CD14-positive monocyte (primary cell): ENCODE measurements around the genes PWP1 and TMEM119.

DNA sequence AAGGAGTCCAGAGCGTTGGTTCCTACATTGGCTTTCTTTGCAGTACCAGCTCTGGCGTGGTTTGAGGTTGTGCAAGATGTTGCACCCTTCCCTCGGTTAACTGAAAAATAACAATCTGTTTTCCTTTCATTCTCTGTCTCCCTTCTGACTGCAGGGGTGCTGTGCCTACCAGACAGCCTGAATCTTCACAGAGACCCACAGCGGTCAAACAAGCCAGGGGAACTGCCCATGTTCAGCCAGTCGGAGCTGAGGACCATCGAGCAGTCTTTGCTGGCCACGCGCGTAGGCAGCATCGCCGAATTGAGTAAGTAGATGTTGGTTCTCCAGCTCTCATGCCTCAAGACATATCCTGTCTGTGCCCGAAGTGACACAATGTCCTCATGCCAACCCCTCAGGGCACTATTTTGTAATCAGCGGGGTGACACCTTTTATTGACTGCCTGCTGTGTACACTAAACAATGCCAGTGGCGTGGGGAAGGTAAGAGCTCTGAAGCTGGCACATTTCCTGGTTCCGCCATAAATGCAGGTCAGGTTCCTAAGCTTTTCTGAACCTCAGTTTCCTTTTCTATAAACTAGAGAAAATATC lies 165.2 kb upstream of the PWP1 start:
- CAGE, long polyA plus RNA: no peak

DNA sequence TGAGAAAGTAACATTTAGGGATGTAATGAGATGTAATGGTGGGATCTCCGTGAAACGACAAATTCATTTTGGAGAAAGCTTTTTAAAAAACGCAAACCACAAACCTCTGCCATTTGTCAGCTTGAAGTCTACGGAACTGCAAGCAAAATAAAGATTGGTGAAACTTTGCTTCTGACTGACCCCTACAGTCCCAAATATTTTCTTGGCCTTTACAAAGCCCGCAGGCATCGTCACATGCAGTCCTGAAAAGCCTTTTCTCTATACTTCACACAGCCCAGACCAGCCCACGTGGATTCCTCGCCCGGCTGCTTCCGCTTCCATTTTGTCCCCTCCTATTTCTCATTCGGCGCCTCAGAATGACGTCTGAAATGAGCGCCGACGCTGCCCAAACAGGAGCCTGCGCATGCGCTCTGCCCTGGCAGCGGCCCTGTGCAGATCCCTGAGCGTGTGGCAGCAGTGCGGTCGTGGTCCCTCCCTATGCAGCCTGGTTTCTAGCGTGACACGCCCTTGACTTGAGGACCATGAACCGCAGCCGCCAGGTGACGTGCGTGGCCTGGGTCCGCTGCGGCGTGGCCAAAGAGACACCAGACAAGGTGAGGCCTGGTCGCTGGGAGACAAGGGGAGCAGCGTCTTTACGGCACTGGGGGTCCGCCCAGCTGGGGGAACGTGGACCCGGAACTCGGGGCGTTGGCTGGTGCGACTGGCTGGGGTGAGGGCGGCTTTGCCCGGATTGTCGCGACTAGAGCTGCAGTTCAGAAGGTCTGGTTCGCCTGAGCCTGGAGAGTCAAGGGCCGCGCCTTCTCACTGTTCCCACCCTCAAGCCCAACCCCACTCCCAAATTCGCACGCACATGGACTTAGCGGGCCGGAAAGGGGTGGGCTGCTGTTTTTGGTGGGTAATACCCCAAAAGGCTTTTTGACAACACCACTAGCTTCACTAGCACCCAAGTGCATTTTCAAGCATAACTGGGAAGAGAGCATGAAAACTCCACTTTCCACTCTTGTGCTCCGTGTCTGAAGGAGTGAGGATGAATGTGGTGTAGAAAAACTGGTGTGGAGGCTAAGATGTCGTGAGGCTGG lies at the start of gene PWP1:
Gene PWP1, plus strand, starts transcription at position 421 of the 1,079 bp plus-strand sequence.
- CAGE, long polyA plus RNA: start-site peak on the plus strand centred at position 413 of the sequence, 46 bp wide, 148 and 421 reads in 2 replicates

- CAGE, long polyA plus RNA: no peak
Observed at GRCh38 chr12:107736795-107737462, 24.0 kb downstream of the PRDM4 start.

DNA sequence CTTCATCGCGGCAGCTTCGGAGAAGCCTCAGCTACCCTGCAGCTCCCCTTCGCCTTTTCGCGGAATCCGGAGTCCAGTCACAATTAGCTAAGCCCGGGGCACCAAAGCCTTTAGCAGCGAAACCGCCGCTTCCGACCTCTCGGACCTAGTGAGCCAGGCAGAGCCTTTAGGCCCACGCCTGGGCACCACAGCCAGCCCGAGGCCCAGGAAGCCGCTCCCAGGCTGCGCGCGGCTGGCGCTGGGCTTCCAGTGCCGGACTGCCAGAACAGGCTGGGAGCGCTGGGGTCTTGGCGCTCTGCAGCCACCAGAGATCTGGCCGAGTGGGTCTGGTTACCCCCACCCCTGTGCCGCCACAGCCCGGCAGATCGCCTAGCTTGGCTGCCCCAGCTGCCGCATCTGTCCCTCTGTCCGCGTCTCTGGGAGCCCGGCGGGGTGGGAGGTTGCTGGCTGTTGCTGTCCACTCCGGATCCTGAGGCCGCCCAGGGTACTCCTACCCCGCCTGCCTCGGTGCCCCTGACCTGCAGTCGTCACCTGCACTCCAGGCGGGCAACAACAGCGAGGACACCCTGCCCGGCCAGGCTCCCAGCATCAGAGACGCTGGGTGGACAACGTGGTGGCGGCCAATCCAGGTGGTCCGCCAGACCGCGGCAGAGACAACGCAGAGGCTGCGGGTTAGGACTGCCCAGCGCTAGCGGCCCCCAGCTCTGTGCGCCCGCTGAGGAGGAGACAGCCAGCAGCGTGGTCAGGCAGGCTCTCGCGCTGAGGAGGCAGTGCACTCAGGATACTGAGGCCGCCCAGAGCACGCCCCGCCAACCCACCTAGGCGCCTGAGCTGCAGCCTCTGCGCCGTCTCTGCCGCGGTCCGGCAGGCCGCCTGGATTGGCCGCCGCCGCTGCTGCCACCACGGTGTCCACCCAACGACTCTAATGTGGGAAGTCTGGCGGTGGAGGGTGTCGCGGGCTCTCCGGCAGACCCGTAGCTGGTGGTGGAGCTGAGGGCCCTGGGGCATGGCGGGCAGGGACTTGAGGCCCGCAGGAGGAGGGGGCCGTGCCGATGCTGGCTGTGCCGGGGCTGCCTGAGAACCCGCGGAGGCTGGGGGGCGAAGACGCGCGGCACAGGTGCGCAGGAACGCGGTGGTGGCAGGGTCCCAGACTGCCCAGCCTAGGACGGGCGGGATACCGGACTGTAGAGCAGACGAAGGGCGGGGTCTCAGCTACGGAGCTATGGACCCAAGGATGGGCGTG lies 69.6 kb downstream of the ASCL4 start:
- CAGE, long polyA plus RNA: no peak

DNA sequence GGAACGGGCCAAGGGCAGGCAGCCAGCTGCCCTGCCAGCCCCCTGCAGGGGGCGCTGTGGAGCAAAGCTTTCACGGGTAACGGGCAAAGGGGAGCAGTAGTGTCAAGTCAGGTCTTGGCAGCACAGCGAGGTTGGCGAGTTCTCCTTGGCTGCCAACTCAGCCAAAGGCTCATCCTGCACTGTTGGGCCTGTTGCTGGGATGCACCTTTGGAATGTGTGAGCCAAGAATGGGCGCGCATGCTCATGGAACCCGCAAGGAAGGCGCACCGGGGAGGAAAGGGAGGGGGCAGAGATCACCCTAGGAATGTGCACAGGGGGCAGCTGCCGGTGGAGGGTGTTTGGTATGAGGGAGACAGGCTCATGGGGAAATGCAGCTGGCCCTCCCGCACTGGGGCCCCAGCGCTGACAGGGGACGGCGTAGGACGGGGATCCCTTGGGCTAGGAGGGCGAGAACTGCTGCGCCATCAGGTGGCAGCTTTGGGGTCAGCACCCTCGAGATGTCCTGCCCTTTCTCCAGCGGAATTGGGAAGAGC lies 138.0 kb downstream of the ASCL4 start:
- CAGE, long polyA plus RNA: no peak

DNA sequence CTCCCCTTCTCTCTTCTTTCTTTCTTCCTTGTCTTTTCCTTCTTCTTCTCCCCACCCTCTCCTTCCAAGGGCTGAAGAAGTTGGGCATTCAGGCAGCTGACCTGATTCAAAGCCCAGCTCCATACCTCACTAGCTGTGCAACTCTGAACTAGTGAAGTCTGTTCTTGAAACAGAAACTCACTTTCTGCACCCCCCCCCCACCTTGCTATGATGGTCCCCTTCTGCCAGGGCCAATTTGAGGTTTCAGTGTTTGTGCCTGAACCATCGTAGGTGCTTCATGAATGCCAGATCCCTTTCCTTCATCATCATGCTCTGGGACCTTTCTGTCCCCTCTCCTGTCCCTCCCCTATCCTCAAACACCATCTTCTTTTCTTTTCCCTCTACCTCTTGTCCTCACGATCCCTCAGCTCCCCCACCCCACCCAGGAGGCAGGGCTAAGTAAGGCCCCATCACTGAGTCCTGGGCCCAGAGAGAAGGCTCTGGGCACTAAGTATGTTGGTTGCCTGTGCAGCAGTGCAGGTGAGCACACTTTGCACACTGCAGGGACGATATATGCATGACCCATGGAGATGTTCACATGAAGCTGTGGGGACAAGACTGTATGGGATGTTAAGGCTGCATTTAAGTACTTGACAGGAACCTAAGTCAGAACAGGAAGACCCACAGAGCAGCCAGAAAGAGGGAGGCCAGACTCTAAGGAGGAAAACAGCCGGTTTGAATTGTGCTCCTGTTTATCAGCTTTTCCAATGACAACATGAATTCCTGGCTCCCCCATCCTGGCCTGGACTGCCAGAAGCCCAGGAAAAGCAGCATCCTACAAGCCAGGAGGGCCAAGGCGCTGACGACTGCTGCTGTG lies 50.1 kb downstream of the CMKLR1 start:
- CAGE, long polyA plus RNA: no peak

- CAGE, long polyA plus RNA: no peak
Observed at GRCh38 chr12:108315908-108316473, 23.1 kb downstream of the CMKLR1 start.

DNA sequence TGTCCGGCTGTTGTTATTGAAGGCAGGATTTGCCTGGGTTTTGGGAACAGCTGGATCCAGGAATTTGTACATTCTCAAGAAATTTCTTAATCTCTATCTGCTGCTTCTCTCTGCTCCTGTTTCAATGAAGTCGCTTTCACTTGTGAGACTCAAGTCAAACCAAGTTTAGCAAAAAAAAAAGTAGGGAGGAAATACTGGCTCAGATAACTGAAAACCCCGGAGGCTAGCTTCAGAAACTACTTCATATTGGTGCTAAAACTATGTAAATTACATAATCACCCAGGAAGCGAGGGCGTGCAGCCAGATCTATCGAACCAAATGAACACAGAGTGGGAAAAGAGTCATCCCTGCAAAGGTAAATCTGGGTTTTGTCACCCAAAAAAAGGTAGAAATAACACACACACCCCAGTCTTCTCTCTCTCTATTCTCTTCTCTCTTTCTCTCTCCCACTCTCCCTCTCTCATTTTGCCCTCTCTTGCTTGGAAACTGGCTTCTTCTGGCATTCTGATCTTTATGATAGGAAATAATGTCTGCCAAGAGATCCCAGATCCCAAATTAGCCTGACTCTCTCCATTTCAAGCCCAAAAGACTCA lies 68.2 kb upstream of the FICD start:
- CAGE, long polyA plus RNA: no peak

DNA sequence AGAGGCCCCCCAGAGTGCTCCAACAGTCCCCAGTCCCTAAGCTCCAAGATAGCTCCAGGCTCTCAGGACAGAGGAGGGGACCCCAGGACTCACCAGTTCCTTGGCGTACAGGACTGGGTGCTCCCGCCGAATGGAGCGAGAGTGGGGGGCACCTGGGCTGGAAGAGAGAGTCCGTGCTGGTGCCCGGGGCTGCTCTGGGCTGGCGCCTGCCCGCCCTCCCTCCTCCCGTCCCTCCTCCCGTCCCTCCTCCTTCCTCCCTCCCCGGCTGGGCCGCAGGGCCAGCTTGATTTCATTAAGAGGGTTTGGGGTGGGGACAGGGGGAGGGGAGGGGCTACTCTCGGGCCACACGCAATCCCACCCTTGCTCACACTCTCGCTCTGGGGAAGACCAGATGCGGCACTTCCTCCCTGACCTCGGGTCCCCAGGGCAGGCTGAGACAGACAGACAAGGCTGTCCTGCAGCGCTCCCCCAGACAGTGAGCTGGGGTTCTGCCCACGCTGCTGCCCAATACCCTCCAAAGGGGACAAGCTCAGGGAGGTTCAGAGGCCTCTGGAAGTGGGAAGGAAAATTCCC lies at the start of gene TMEM119:
Gene TMEM119, minus strand, starts transcription at position 208 of the 573 bp plus-strand sequence.
- CAGE, long polyA plus RNA: no peak

GRCh38 chr12:108616799-108617826 lies 16.6 kb downstream of the SELPLG start:
- CAGE, long polyA plus RNA: no peak

GRCh38 chr12:108628356-108629208 lies 5.1 kb downstream of the SELPLG start:
- CAGE, long polyA plus RNA: no peak

DNA sequence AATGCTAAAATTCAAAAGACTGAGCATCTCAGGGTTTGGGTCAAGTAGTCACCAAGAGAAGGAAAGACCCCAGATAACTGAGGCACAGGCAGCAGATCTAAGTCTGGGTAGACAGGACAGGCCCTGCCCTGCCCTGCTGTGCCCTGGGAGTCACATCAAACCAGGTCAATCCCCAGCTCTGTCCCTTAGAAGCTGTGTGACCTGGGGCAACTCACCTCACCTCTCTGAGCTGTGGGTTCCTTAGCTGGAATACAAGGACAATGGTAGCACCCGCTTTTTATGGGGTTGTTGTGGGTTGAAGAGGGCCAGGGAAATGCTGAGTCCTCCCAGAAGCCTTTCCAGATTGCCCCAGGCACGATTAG lies 3.3 kb downstream of the SELPLG start:
- CAGE, long polyA plus RNA: no peak

- CAGE, long polyA plus RNA: no peak
Observed at GRCh38 chr12:108631660-108632396, 1.9 kb downstream of the SELPLG start.

- CAGE, long polyA plus RNA: no peak
Observed at GRCh38 chr12:108634294-108634812, 659 bp upstream of the SELPLG start.

GRCh38 chr12:108641019-108641937 lies 7.6 kb upstream of the SELPLG start:
- CAGE, long polyA plus RNA: no peak

- CAGE, long polyA plus RNA: no peak
Observed at GRCh38 chr12:108656921-108657593, 23.4 kb upstream of the SELPLG start.

DNA sequence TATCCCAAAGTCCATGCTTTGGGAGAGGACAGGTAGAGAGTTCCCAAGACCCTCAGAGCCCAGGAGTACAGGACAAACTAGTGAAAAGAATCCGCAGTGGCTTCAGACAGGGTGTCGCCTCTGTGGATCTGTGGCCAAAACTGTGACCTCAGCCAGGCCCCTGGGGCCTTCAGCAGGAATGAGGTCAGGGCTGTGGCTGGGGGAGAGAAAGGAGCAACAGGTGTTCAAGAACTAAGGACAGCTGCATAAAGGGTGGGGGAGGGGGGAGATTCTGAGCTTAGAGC lies 40.8 kb upstream of the CORO1C start:
- CAGE, long polyA plus RNA: no peak

GRCh38 chr12:108823862-108824253 lies 33.5 kb downstream of the SSH1 start:
- CAGE, long polyA plus RNA: no peak

DNA sequence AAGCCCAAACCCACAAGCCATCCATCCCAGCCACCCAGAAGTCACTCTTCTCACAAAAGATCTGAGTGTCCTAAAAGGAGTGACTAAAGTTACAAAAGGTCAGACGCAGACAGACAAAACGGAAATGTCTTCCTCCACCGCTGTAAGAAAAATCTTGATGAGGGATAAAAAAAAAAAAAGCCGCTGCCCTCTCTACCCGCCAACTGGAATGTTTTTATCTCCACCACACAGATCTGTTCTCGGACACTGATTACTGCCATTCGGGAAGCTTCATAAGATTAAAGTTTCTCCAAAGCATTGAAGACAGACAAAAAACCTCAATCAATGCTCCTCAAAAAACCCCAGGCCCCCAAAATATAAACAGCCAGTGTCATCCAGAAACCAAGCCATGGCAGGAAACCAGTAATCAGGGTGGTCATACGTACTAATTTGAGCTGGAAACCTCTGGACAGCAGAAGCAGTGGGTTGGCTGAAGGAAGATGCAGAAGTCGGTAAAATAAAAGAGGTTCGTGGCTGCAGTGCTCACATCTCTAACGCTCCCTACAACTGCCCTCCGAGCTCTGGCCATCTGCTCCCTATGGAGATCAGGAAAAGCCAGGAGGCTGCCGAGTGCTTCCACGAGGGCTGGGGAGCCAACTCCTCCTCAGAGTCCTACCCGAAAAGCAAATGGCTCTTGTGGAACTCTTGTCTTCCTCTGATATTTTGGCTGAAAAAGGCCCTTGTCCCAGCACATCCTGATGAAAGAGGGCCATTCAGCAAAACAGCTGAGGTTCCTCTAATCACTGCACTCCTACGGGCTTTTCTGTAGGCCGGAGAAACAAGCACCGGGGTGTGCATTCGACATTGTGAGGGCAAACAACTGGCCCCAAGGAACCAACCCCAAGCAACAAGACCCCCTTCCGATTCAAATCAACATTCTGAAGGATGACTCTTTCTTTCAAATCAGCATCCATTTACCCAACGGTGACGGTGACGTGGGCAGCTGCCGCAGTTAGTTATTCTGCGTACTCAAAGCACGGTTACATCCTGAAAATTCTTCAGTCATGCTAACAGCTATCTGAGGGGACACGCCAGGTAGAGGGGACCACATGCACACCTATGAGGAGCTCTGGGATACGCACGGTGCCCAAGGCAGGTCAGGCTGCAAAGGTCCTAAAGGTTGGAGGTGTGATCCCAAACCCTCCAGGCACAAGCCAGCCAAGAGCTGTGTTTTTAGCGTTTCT lies 30.1 kb downstream of the SSH1 start:
- CAGE, long polyA plus RNA: no peak

- CAGE, long polyA plus RNA: no peak
Observed at GRCh38 chr12:108838027-108838836, 19.2 kb downstream of the SSH1 start.